ENCODE results near the genes KCTD11, SPEM2, TP53, DNAH2 and CHD3.

- RRBS, result no CpG with 5 or more reads among the region's 3 CpGs
These were observed 3.7 kb downstream of the ACADVL start for GRCh38 chr17:7223573-7223751.

DNA sequence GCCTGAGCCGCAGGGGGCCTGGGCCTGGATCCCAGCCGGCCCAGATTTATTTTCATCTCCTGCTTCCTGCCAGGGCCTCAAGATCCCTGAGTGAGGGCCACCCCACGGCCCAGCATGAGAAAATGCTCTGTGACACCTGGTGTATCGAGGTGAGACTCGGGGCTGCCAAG lies 4.9 kb downstream of the ACADVL start:
- RRBS, result no CpG with 5 or more reads among the region's 5 CpGs

GRCh38 chr17:7242914-7243632 lies 824 bp upstream of the GABARAP start:
- RRBS, result 4% methylated on average over 17 of the region's 42 CpGs

GRCh38 chr17:7260061-7260489 lies 2.2 kb downstream of the CLDN7 start:
- RRBS, result no CpG with 5 or more reads among the region's 5 CpGs

DNA sequence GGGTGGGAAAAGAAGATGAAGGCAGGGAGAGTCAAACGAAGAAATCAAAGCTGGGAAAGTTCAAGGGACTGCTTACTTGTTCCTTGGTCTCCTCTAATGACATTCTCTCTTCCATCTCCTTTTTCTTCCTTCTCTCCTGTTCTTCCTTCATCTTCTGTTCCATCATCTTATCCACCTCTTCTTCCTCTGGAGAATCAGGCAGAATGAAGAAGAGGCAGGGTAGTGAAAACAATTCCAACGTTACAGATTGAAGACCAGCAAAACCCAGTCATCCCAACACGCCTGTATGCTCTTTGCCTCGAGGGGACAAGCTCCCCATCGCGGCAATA lies 784 bp downstream of the GPS2 start:
- RRBS, result no CpG with 5 or more reads among the region's 6 CpGs

DNA sequence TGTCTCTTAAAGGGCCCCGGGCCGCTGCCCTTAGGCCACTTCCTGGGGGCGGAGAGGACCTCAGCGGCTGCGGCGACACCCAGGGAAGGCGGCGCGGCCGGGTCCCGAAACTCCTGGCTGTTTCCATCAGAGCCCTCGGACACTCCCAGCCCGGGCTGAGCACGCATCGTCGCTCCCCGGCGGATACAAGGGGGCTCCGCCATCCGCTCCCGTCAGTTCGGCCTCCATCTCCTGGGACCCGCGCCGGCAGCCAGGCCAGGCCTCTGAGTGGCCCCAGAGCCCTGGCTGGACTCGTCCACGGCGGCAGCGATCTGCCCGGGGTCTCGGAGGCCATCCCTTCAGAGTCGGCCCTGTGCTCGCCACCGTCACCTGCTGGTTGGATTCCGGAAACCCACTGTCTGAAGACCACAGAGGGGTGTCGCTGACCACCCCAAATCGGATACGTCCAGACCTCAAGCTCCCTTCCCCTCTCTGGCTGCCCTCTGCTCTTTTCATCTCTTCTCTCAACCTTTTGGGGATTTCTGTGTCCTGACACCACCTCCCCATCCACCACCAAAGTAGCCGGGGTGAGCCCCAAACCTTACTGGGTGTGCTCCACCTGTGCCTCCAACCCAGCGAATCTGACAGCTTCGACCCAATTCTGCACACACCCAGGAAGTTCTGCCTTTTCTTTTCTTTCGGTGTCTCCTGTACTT lies at the start of gene KCTD11:
KCTD11 (plus strand) TSS at position 38 of the 695 bp plus-strand sequence.
- RRBS, result 12% methylated on average over 32 of the region's 42 CpGs

GRCh38 chr17:7425368-7425827 lies at the start of gene SPEM2:
Gene SPEM2 (plus strand): TSS chr17:7425616.
- RRBS, result no CpG with 5 or more reads among the region's 10 CpGs

DNA sequence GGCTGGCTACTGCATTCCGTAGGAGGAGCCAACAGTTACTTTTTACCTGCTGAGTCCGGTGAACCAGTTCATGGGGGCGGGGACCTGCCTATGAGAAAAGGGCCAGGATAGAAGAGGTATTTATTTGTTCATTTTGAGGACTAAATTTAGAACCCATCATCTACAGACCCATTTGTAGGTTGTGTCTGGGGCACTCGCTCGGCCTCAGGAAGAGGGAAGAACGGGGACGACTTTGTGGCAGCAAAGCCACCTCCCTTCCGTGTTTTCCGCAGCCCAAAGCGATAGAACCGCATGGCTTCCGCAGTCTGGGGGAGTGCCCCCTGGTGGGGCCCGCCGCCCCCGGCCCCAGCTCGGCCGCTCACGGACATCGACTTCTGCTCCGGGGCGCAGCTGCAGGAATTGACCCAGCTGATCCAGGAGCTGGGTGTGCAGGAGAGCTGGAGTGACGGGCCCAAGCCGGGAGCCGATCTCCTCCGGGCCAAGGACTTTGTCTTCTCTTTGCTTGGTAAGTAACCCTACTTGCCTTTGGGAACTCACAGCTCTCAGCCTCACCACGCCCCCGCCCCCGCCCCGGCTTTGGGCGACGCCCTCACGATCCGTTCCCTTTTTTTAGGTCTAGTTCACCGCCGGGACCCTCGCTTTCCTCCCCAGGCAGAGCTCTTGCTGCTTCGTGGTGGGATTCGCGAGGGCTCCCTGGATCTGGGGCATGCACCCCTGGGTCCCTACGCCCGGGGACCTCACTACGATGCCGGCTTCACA lies 525 bp downstream of the TMEM102 start:
- RRBS, result 2% methylated on average over 24 of the region's 43 CpGs

DNA sequence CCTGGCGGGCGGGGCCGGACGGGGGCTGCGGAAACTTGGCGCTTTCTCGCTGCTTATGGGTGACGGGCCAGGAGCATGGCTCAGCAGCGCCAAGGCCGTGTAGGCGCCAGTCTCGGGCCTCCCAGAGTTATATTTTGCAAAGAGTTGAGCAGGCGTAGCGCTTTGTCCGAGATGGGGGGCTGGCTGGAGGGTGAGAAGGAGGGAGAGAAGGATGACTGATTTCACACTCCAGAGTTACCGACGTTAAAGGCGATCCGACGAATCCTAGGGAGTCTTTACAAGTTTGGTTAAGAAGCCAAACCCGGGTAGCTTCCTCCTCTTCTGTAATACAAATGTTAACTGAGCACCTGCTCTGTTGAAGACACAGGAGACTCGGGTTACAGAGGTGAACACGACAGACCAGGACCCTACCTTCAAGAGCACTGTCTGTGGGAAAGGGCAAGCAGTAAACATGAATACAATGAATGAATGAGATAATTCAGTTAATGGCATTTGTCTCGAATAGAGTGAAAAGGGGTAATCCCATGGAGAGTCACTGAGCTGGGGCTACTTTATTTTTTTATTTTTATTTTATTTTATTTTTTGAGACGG lies 3.7 kb downstream of the SLC35G6 start:
- RRBS, result 3% methylated on average over 3 of the region's 25 CpGs

- RRBS, result no CpG with 5 or more reads among the region's 20 CpGs
These were observed 15.3 kb downstream of the SLC35G6 start for GRCh38 chr17:7496395-7497175.

- RRBS, result no CpG with 5 or more reads among the region's 19 CpGs
These were observed 1.4 kb upstream of the TNFSF13 start for GRCh38 chr17:7557056-7557682.

DNA sequence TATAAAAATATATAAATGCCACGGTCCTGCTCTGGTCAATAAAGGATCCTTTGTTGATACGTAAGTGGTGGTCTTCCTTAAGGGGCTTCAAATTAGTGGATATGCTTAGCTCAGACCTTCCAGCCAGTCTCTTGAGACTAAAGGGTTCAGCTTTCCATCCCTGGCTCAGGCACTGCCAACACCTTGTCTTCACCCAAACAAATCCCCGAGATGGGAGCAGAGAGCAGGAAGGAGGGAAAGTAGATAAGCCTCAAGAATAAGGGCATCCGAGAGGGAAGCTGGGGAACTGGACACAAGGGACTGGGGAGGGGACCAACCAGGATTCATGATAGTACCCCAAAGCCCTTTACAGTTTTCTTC lies 739 bp upstream of the EIF4A1 start:
- RRBS, result no CpG with 5 or more reads among the region's 4 CpGs

DNA sequence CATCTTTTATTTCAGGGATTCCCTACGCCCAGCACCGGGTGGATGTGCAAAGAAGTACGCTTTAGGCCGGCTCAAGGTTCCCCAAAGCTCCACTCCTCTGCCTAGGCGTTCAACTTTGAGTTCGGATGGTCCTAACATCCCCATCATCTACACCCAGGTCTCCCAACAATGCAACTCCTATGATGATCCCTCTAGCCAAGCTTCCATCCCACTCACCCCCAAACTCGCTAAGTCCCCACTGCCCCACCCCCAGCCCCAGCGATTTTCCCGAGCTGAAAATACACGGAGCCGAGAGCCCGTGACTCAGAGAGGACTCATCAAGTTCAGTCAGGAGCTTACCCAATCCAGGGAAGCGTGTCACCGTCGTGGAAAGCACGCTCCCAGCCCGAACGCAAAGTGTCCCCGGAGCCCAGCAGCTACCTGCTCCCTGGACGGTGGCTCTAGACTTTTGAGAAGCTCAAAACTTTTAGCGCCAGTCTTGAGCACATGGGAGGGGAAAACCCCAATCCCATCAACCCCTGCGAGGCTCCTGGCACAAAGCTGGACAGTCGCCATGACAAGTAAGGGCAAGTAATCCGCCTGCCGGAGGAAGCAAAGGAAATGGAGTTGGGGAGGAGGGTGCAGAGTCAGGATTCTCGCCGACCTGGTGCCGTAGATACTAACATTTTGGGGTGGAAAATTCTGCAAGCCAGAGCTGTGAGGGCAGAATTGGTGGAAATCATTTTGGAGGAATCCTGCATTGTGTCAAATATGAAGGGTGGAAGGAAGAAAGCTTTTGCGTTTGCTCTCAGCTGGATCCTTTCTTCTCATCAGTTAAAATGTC lies at the start of gene TP53:
TP53 (minus strand) TSS at position 453 of the 823 bp plus-strand sequence.
- RRBS, result no CpG with 5 or more reads among the region's 29 CpGs

DNA sequence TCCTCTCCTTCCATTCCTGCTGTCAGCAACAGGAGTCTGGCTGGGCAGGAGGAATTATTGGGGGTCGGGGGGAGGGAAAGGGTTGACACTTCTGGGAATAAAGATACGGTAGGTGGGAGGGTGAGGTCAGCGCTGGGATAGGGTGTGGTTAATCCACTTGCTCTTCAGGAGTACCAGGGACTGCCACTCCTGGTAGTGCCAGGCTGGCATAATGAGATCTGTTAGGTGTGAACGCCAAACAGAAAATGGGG lies 1.1 kb upstream of the DNAH2 start:
- RRBS, result no CpG with 5 or more reads among the region's 4 CpGs

DNA sequence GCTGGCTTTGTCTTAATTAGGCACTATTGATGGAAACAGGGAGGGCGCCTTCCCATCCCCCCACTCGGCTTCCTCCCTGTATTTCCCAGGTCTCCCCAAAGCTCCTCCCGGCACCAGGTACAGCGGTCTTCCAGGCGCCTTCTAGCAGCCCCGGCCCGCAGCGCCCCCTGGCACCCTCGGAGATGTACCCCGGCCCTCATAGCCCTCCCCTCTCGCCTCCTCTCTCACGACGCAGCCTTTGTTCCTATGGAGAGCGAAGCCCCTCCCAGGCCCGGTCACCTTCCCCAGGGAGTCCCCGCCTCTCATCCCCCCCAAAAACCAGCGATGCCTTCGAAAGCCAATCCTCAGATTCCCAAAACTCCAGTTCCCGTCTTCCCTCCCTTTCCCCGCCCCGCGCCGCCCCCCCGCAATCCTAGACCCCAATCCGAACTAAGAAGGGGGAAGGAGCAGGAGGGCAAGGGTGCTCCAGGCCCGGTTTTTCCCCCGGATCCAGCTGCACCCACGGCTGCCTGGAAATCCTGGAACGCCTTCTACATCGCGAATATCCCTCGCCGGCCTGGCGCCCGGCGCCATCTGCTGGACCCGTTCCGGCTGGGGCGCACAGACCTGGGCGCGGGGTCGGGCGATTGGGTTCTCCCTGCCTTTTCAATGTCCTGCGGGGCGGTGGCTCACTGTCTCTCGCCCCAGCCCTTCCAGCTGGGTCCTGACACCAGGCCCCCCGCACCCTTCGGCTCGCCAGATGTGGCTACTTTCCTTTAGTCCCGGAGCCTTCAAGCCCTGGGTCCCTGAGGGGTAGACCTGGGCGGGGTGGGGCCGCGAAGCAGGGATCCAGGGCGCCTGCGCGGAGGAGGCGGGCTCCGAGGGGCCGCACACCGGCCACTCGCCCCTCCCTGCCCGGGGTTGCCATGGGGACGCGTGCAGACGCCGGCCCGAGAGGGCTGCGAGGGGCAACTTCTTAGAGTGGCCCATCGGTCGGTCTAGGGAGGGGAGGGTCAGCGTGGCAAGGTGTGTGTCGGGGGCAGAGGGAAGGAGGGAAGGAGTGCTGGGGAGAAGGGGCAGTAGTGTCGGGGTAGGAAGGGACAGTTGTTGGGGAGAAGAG lies at the start of gene DNAH2:
DNAH2 (plus strand) TSS at position 918 of the 1,099 bp plus-strand sequence.
- RRBS, result 2% methylated on average over 25 of the region's 73 CpGs

- RRBS, result no CpG with 5 or more reads among the region's 11 CpGs
These were observed 24.8 kb upstream of the KDM6B start for GRCh38 chr17:7809189-7809723.

DNA sequence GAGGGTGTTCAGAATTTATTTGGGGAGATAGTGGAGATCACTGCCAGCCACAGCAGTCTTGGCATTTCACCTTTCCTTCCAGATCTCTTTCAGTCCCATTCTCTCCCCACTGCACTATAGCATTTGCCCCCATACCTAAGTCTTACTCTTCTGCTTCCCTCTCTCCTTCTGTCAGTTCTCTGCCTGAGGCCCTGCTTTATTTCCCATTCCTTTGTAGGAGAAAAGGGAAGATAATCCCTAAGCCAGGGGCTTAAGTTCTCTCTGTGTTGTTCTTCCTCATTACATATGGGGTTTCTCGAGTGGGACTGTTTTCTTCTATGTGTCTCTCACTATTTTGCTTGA lies 6.4 kb downstream of the KDM6B start:
- RRBS, result no CpG with 5 or more reads among the region's 1 CpG

GRCh38 chr17:7885747-7885997 lies 2.9 kb upstream of the CHD3 start:
- RRBS, result no CpG with 5 or more reads among the region's 11 CpGs

GRCh38 chr17:7888595-7888974 lies at the start of gene CHD3:
Gene CHD3 (plus strand): TSS chr17:7888789.
- RRBS, result no CpG with 5 or more reads among the region's 9 CpGs

Data from mononuclear cell (primary cell).